Testis (tissue), 5 donors: ENCODE data around the genes GGCX, RNF181, ST3GAL5 and POLR1A.

GRCh38 chr2:85327216-85327802 is 480 bp downstream of the TGOLN2 start:
- PRO-cap, 3 experiments: peak in 1 of 3 experiments; most common plus-strand start chr2:85327595 (in 1)
- RAMPAGE, long total RNA, 2 experiments: start-site peak on the plus strand in 1 of 2 experiments, at chr2:85327490-85327595 at its widest, 9 reads per replicate
- RRBS: no CpG with 5 or more reads among the region's 35 CpGs

GRCh38 chr2:85369459-85370012 is 15.0 kb downstream of the ELMOD3 start:
- PRO-cap, 3 experiments: no peak in any of the 3 experiments
- RAMPAGE, long total RNA, 2 experiments: no peak in any of the 2 experiments
- RRBS: no CpG with 5 or more reads among the region's 7 CpGs

DNA sequence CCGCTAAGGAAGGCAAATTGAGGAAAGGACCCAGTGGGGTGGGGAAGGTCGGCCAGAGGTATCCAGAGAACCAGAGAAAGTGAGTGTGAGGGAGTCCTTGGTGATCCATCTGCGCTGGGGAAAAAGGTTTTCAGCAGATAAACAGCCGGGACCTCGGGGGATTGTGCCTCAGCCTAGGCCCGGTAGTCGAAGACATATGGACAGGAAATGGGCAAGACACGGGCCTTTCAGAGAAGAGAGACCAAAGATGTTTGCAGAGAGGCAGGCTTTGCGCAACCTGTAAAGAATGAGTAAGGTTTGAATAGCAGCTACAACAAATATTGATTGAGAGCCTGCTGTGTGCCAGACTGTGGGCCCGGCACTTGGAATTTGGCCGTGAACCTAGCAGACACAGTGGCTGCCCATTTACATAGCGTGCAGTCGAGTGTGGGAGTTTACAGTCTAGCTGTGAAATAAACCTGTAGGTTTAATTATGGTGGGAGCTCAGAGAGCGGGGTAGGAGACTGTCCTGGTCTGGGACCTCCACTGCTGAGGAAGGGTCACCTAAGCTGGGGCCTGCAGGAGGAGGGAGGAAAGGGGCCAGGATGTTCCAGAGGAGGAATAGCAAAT is 2.8 kb downstream of the SH2D6 start:
- PRO-cap, 3 experiments: no peak in any of the 3 experiments
- RAMPAGE, long total RNA, 2 experiments: start-site peak on the plus strand in 1 of 2 experiments, centred at position 504 of the sequence, 7 reads per replicate
- RRBS: no CpG with 5 or more reads among the region's 14 CpGs

- PRO-cap, 3 experiments: no peak in any of the 3 experiments
- RAMPAGE, long total RNA, 2 experiments: no peak in any of the 2 experiments
- RRBS: no CpG with 5 or more reads among the region's 3 CpGs
These were observed 8.0 kb downstream of the MAT2A start for GRCh38 chr2:85546644-85547633.

DNA sequence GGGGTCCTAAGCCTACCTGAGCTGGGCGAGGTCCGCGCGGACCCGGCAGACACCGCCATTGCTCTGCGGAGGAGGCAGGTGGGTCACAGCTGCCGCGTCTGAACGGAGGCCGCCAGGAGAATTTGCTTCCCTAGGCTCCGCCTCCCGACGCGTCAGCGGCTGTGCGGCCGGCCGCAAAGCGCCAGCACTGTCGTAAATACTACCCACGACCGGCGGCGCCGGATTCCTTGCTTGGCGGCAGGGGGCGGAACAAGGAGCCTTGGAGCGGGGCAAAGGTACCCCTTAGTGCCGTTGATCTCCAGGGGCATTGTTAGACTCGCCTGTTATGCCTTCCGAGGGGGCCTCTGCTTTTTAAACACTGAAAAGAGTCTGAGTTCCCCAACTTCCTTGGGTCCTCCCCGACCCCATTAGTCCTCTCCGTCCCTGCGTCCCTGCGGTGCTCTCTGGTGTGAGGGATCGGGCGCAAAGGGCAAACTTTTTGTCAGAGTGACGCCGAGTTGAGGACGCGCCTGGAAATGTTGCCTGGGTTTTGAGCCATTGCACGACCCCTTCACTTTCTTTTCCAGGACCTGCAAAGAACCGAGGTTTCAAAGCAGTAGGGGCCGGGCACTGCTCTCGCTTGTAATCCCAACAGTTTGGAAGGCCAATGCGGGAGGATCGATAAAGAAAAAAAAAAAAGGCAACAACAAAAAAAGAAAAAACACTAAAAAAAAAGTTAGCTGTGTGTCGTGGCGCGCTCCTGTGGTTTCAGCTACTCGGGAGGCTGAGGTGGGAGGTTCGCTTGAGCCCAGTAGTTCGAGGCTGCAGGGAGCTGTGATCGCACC is at the start of gene GGCX:
Gene GGCX (minus strand): TSS at position 124 of the 824 bp plus-strand sequence.
- PRO-cap, 3 experiments: peak in 3 of 3 experiments; most common plus-strand start position 252 of the sequence (in 3); most common minus-strand start position 124 of the sequence (in 3)
- RAMPAGE, long total RNA, 2 experiments: start-site peak on the plus strand in 1 of 2 experiments, centred at position 221 of the sequence, 59 reads per replicate; start-site peak on the minus strand in 1 of 2 experiments, centred at position 81 of the sequence, 138 reads per replicate
- RRBS: under 1% methylated on average over 5 of the region's 55 CpGs

DNA sequence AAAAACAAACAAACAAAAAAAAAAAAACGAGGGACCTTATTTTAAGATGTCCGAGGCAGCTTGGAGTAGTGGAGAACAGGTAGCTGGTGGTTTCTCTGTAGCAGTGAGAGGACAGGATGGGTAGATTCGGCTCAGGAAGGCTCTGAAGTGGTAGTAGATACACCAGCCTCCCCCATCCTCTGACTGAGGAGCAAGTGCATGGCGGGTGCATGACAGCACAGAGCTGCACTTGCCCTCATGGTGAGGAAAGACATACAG is 708 bp upstream of the VAMP5 start:
- PRO-cap, 3 experiments: no peak in any of the 3 experiments
- RAMPAGE, long total RNA, 2 experiments: no peak in any of the 2 experiments
- RRBS: no CpG with 5 or more reads among the region's 4 CpGs

DNA sequence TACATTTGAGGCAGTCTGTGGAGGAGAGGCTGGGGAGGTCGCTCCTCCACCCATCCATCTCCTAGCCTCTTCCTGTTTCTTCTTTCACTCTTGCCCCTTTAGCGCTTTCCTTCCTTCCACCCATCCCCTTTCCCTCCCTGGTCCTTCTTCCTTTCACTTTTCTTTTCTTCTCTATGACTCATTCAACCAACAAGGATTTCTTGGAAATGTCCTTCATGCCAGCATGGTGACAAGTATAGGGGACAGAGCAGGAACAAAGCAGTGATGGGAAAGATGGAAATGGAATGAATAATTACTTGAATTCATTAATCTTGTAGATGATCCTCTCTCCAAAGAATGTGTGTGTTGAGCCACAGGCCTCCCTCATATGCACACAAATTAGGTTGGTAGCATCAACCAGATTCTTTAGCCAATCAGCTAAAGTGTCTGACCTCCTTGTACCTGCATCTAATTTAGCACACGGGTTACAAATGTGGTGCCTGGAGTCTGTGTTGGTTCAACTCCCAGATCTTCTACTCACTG is 1.5 kb downstream of the VAMP5 start:
- PRO-cap, 3 experiments: no peak in any of the 3 experiments
- RAMPAGE, long total RNA, 2 experiments: no peak in any of the 2 experiments
- RRBS: no CpG with 5 or more reads among the region's 3 CpGs

GRCh38 chr2:85589161-85589600 is 5.0 kb downstream of the VAMP5 start:
- PRO-cap, 3 experiments: no peak in any of the 3 experiments
- RAMPAGE, long total RNA, 2 experiments: no peak in any of the 2 experiments
- RRBS: no CpG with 5 or more reads among the region's 4 CpGs

DNA sequence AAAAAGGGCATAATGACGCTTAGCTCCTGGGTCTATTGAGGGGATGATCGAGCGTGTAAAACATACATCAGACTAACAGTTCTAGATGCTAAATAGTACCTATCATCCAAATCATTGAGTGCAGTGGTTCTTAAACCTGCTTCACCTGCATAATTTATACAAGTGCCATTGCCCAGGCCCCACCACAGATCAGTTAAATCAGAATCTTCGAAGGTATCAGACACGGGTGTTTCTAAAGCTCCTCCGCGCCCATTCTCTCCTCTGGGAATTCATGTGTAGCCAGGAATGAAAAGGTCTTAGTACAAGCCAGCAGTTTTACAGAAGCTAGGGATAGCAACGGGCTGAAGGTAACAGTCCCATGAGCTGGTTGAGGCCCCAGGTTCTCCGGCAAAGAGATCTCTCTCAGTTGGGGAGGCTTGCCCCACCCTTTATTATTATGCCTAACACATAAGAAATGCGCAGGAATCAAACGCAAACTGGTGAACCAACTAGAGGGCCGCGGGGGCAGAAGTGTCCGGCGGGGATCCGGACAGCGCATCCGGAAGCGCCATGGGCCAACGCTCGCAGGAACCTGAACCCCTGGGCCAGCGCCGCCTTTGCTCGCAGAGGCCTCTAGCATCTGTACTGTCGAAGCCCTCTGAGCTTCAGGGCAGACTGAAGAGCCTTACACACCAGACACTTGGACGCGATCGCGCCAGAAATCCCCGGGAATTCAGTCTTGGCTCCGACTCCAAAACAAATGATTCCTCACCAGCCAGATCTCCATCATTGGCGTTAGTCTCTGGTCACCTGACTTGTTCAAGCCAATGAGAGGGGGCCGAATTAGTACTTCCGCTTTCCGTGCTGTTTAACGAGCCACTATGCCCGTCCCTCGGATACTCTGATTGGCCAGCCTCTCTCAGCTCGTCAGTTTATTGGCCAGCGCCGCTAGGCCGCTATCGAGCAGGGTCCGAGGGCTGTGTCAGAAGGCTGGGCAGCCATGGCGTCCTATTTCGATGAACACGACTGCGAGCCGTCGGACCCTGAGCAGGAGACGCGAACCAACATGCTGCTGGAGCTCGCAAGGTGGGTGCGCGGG is at the start of gene RNF181:
Gene RNF181 (plus strand): TSS at position 961 of the 1,078 bp plus-strand sequence.
- PRO-cap, 3 experiments: peak in 3 of 3 experiments; most common plus-strand start position 964 of the sequence (in 3); most common minus-strand start position 540 of the sequence (in 2)
- RAMPAGE, long total RNA, 2 experiments: start-site peak on the plus strand in 2 of 2 experiments, centred at positions 955 to 961 of the sequence, 1,261 to 1,428 reads per replicate; start-site peak on the minus strand in 2 of 2 experiments, centred at positions 782 to 785 of the sequence, 5 to 16 reads per replicate
- RRBS: no CpG with 5 or more reads among the region's 55 CpGs

DNA sequence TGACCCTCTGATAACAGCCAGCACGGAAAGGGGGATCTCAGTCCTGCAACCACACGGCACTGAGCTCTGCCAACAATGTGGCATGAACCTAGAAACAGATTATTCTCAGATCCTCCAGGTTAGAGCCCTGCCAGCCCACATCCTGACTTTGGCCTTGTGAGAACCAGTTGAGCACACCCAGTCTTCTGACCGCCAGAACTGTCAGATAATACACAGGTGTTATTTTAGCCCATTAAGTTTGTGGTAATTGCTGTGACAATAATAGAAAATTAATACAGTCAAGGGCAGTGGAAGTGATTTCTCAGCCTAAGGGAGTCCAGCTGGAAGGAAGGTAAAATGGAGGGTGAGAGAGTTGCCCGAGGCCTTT is 9.3 kb upstream of the GNLY start:
- PRO-cap, 3 experiments: no peak in any of the 3 experiments
- RAMPAGE, long total RNA, 2 experiments: no peak in any of the 2 experiments
- RRBS: no CpG with 5 or more reads among the region's 4 CpGs

DNA sequence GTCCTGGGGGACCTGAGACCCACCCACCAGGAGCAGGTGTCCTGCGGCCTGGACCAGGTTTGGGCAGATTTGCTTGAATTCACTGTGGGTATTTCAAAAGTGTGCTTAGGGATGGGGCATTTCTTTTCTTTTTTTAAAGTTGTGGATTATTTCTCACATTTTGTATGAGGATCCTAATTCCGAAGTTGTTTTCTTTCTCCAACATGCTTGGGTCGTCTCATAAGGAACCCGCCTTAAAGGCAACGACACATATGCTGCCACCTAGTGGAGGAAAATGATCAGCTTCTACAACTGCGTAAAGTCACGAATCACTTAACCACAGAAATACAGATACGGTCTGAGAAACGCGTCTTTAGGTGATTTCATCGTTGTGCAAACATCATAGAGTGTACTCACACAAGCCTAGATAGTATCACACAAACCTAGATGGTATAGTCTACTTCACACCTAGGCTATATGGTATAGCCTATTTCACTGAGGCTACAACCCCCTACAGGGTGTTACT is 13.0 kb downstream of the GNLY start:
- PRO-cap, 3 experiments: no peak in any of the 3 experiments
- RAMPAGE, long total RNA, 2 experiments: no peak in any of the 2 experiments
- RRBS: no CpG with 5 or more reads among the region's 11 CpGs

DNA sequence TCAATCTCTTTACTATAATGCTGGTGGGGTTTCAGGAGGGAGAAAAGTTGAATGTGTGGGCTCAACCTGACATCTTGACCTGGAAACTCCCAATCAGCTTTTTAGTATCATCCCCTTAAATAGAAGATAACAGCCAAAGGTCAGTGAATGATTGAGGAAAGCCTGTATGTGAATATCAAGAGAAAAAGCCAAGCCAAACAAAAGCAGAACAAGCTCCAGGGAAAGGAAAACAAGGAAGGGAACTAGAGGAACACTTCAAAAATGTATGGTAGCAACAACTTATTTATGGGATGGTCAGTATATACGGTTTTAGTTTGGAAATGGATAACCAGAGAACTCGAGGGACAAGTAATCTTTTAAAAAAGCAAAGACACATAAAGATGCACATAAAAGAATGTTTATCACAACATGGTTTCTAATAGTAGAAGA is 28.3 kb upstream of the ATOH8 start:
- PRO-cap, 3 experiments: no peak in any of the 3 experiments
- RAMPAGE, long total RNA, 2 experiments: no peak in any of the 2 experiments
- RRBS: no CpG with 5 or more reads among the region's 2 CpGs

DNA sequence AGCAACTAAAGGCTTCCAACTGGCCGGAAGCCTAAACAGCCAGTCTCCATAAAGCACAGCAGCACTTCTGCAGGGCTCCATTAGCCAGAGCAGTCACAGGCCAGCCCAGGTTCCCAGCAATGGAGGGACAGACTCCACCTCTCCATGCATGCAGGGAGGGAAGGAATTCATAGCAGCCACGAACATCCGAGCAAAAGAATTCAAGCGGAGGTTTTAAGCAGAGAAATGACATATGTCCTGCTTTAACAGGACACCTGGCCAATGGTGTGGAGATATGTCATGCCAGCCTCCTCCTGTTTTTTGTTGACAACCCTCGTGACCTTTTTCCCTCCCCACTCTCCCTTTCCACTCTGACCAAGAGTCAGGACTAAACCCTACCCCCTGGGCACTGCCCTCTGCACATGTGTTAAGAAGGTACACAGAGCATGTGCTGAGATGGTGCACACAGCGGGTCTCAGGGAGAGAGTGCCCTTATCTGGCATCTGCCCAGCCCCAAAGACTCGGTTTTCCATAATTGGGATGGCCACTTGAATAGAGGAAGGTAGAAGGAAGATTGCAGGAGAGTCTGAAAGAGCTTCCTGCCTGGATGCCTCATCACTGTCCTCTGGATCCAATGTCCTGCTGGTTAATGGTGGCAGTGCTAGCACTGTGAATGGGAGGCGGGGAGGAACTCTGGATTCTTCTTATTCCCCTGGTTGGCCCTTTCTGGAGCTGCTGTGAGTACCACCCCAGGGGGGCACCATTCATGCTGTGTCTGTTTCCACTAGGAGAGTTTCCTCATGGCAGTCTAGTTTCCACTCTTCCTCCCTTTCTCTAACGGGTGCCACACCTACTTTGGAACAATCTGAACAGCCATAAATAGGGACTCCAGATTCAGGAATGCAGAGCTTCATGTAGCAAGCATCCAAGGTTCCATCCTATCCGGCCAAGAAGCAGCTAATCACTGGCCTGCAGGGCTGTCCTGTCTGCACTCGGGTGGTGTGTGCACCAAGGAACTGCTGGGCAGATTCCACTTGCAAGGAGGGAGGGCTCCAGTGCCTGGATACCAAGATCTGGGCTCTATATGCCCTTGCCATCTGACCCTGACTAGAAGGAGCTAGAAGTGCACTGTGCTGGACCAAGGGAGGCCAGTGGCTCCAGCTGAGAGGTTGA is 4.9 kb upstream of the ATOH8 start:
- PRO-cap, 3 experiments: no peak in any of the 3 experiments
- RAMPAGE, long total RNA, 2 experiments: no peak in any of the 2 experiments
- RRBS: no CpG with 5 or more reads among the region's 11 CpGs

GRCh38 chr2:85755391-85756014 is 1.7 kb downstream of the ATOH8 start:
- PRO-cap, 3 experiments: no peak in any of the 3 experiments
- RAMPAGE, long total RNA, 2 experiments: no peak in any of the 2 experiments
- RRBS: 3% methylated on average over 3 of the region's 17 CpGs

GRCh38 chr2:85758070-85759443 is 4.8 kb downstream of the ATOH8 start:
- PRO-cap, 3 experiments: no peak in any of the 3 experiments
- RAMPAGE, long total RNA, 2 experiments: no peak in any of the 2 experiments
- RRBS: 95% methylated on average over 4 of the region's 25 CpGs

DNA sequence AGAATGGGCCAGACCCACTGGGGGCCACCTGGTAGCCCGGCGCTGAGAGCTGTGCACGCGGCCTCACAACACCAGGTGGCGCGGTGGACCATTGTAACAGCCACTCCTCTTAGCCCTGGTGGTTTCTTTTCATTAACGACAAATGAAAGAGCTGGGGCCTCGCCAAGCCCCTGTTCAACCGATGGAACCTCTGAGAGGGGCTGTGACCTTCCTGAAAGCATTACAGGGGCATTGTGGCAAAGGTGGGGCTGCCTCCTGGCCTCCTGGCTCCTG is 61.4 kb downstream of the ST3GAL5 start:
- PRO-cap, 3 experiments: no peak in any of the 3 experiments
- RAMPAGE, long total RNA, 2 experiments: no peak in any of the 2 experiments
- RRBS: no CpG with 5 or more reads among the region's 9 CpGs

- PRO-cap, 3 experiments: peak in 3 of 3 experiments; most common minus-strand start chr2:85889016 (in 3)
- RAMPAGE, long total RNA, 2 experiments: no peak in any of the 2 experiments
- RRBS: 1% methylated on average over 41 of the region's 102 CpGs
These were observed at the start of gene ST3GAL5 for GRCh38 chr2:85888199-85889087. ST3GAL5 (minus strand) TSS chr2:85888990.

DNA sequence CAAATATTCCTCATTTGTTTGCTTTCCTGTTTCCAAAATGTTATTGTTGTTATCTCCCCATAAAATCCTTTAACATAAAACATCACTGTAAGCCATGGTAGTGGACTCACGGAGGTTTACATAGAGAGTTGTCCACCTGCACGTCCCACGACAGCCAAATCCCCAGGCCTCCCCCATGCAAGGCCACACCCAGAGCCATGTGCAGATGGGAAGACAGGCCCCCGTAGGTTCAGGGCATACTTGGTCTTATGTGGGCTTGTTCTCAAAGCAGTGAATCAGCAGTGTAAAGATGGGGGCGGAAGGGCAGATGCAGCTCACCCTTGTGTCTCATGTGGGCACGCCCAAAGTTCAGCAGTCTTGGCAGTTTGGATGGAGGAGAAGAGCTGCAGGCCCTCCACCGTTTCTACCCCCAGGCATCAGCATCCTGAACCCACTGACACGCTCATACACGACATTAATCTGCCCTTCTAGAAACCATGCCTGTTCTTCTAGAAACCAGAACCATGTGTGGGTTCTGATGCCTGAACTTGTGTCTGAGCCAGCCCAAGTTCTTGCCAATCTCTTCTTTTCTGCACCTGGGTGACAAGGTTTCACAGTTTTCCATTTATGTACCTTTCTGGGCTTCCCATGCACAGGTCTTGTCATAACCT is 19.1 kb upstream of the ST3GAL5 start:
- PRO-cap, 3 experiments: no peak in any of the 3 experiments
- RAMPAGE, long total RNA, 2 experiments: no peak in any of the 2 experiments
- RRBS: no CpG with 5 or more reads among the region's 9 CpGs

DNA sequence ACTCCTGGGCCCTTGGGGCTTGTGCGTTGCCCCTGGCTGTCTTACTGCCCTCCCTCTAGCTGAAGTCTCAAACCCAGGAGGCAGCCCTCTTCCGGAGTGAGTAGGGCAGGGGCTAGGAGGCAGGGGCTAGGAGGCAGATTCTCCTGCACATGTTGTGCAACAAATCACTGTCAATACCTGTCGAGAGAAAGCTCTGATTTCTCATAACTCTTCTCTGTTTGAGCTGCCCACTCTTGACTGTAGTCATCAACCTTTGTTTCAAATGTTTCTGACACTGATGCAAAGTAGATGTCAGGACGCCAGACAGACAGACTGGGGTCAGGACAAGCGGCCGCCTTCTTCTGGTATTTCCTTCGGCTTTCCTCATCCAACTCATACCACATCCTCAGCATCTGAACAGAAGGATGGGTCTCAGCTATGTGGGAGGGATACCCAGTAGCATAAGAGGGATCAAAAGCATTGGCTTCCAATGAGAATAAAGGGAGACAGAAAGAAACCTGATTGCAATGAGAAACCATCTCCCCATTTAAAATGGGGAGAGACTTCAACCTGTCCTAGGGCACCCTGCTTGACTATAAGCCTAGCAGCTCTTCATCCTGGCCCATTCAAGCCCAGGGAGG is 63.9 kb downstream of the POLR1A start:
- PRO-cap, 3 experiments: no peak in any of the 3 experiments
- RAMPAGE, long total RNA, 2 experiments: start-site peak on the minus strand in 1 of 2 experiments, centred at position 226 of the sequence, 31 reads per replicate
- RRBS: no CpG with 5 or more reads among the region's 7 CpGs

DNA sequence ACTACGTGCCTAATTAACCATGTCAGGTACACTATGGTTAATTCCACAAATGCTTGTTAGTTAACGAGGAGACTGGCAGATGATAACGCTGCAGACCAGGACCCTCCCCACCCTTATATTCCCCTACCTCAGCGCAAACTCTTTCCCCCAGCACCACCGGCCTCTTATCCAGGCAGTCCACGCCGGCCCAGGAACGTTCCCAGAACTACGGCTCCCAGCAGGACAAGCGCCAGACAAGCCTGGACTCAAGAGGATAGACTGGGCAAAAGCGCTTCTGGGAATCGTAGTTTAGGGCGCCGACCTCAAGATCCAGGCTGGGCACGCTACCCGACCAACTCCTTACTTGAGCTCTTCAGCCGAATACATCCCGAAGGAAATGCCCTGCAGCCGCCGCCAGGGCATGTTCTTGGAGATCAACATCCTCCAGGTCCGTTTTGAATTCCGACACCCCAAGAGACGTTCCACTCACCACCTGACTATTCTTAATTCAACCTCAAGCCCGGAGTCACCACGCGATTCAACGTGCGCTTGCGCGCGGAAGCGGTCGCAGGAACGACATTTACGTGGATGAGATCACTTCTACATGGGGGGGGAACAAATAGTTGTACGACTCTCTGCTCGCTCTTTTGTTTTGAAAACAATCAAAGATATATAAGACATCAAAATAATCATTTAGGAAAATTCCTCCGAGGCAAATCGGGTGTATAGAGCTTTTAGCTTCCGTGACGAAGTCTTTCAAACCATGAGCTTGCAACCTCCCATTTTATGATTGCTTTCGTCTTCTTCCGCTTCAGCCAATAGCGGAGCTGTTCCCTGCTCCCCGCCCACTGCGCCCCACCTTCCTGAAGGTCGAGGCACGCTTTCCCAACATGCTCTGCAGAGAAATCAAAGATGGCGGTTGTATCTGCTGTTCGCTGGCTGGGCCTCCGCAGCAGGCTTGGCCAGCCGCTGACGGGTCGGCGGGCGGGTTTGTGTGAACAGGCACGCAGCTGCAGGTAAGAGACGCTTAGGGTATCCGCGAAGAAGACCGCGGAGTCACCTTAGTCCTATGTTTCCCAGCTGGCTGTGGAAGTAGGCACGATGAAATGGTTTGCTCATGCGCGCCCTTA is at the start of gene POLR1A:
Gene POLR1A (minus strand): TSS at position 530 of the 1,109 bp plus-strand sequence.
- PRO-cap, 3 experiments: peak in 3 of 3 experiments; most common plus-strand start position 888 of the sequence (in 3); most common minus-strand start position 478 of the sequence (in 3)
- RAMPAGE, long total RNA, 2 experiments: start-site peak on the plus strand in 2 of 2 experiments, centred at positions 857 to 858 of the sequence, 2,556 to 2,607 reads per replicate; start-site peak on the minus strand in 2 of 2 experiments, centred at positions 167 to 961 of the sequence, 17 to 283 reads per replicate
- RRBS: no CpG with 5 or more reads among the region's 65 CpGs